Body of pancreas (tissue), 2 donors: ENCODE measurements around a stretch of chr12.

DNA sequence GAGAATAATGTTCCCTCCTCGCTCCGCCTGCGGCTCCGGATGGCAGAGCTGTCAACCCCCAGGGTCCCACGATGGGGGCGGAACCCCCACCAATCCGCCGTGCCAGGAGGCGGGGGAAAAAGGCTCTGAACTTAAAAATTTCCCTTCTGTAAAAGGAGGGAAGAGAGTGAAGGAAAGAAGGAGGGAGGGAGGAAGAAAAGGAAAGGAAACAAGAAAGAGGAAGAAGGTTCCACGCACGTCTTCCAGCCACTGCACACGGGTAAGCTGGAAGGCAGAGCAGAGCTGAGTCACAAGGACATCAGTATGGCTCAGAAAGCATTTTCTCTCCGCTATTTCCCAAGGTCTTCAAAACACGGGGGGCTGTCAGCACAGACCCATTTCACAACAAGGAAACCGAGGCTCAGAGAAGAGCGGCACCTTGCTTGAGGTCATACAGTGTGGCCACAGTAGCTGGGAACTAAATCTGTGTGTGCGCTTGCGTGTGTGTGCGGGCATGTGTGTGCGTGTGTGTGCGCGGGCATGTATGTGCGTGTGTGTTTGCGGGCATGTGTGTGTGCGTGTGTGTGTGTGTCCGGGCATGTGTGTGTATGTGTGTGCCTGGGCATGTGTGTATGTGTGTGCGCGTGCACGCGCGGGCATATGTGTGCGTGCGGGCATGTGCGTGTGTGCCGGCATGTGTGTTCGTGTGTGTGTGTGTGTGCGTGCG lies 108.9 kb upstream of the NCOR2 start:
- PRO-cap: no peak
- RAMPAGE, long total RNA, 2 experiments: no peak in any of the 2 experiments

DNA sequence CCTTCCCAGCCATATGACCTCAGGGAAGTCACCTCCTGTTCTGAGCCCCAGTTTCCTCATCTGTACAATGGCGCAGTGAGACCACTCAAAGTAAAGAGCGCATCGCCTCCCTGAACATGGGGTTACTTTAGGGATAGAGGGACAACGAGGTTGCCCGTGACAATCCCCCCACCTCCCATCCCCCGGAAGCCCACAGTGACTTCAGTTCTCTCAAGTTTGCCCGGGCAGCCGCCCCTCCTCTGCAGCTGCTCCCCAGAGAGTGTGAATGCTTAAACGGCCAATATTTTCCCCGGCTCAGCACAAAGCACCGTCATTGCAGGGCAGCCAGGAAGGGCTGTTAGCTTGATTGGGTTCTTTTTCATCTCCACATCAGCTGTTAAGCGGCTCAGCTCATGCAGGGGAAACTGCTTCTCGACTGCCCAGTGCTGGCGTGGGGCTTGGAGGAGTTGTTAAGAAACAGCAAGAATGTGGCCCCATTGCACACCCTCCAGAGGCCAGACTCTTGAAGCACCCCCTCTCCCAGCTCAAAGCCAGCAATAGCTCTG lies 120.5 kb upstream of the NCOR2 start:
- PRO-cap: no peak
- RAMPAGE, long total RNA, 2 experiments: no peak in any of the 2 experiments

DNA sequence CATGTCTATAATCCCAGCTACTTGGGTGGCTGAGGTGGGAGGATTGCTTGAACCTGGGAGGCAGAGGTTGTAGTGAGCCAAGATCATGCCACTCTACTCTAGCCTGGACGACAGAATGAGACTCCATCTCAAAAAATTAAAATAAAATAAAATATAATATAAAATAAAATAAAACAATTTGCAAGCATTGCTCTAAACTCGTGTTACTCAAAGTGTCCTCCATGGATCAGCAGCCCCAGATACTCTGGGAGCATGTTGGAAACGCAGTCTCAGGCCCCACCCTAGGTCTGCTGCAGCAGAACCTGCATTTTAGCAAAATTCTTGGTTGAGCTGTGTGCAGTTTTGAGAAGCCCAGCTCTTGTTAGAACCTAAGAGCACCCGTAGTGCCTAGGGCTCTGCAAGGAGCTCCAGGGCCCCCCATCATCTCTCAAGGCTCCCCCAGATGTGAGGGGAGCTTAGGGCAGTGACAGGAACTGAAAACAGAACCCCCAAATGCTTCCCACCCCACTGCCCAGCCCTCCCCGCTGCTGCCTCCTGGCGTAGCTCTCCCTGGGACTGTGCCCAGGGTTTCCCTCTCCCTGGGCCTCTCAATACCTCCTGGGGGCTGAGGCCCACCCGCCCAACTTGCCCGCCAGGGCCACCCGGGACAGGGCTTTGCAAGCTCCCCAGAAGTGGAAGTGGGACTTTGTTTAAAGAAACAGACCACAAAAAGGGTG lies 127.9 kb downstream of the SCARB1 start:
- PRO-cap: no peak
- RAMPAGE, long total RNA, 2 experiments: no peak in any of the 2 experiments

DNA sequence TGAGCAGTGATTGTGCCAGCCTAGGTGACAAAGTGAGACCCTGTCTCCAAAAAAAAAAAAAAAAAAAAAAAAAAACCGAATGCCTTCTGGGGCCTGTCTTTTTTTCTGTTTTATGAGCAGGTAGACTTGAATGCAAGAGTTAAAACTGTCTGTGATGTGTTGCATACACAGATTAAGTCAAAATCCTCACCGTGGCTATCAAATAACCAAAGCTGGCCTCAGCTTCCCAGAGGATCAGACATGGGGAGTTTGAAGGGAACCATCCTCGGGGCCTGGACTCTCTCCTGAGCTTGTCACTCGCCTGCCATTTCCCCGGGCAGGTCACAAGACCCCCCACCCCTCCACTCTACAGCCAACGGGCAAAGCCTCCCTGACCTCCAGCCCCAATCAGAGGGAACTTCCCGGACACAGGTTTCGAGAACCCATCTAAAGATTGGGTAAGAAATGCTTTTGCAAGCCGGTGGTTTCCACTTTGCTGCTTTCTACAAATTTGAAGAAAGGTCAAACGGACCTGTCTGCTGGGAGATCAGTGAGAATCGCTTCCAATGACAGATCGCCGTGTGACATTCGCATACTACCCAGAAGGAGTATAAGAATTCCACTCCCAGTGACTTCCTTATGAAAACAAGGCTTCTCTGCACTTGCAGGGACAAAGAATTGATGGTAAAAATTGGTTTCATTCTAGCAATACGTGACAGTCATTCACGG lies 89.7 kb downstream of the SCARB1 start:
- PRO-cap: no peak
- RAMPAGE, long total RNA, 2 experiments: no peak in any of the 2 experiments

- PRO-cap: no peak
- RAMPAGE, long total RNA, 2 experiments: no peak in any of the 2 experiments
Observed at GRCh38 chr12:124827451-124828115, 36.1 kb downstream of the SCARB1 start.

DNA sequence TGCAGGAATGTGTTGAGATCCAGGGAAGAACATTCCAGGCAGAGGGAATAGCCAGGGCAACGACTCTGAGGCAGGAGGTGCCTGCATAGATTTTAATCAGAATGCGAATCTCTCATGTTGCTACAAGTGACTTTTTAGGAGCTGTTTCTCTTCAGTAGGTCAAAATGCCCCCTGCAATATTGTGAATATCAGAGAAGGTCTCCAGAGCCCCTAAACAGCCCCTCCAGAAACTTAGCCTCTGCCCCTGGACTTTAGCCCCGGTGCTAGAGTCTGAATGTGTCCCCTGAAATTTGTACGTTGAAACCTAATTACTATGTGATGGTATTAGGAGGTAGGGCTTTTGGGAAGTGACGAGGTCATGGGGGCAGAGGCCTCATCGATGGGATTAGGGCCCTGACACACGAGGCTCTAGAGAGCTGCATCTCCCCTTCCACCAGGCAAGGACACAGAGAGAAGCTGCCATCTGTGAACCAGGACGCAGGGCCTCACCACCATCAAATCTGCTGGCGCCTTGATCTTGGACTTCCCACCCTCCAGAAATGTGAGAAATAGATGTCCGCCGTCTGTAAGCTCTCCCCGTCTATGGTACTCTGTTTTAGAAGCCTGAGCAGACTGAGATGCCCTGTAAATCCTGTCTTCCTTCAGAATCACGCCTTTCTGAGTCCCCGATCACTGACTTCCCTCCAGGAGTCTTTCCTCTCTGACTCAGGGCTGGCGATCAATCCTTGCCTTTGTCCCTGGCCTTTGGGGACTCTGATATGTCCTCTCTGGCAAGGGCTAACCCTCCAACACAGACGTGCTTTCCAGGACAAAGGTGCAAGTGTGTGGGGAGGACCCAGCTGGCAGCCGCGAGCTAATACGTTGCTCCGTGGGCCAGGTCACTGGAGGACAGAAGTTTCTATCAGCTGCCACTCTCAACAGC lies 8.1 kb upstream of the SCARB1 start:
- PRO-cap: no peak
- RAMPAGE, long total RNA, 2 experiments: no peak in any of the 2 experiments

GRCh38 chr12:124928098-124928999 lies 13.9 kb upstream of the UBC start:
- PRO-cap: bidirectional peak, plus-strand start at chr12:124928655, minus-strand start at chr12:124928413
- RAMPAGE, long total RNA, 2 experiments: no peak in any of the 2 experiments

DNA sequence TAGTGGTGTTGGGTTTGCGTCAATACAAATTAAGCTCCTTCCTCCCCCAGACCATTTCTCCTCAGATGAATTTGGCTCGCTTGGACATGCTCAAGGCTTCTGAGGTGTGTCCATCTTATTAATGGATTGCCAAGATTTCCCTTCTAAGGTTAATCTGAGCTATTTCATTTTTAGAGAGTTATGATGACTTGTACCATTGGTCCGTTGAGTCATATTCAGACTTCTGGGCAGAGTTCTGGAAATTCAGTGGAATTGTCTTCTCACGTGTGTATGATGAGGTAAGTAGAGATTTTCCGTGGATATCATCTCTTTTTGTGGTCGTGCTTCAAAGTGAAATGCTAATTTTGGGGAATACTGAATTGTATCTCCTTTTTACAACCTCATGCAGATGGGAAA lies 8.5 kb downstream of the AACS start:
- PRO-cap: no peak
- RAMPAGE, long total RNA, 2 experiments: start-site peak on the plus strand in 1 of 2 experiments, centred at position 234 of the sequence, 17 reads per replicate

DNA sequence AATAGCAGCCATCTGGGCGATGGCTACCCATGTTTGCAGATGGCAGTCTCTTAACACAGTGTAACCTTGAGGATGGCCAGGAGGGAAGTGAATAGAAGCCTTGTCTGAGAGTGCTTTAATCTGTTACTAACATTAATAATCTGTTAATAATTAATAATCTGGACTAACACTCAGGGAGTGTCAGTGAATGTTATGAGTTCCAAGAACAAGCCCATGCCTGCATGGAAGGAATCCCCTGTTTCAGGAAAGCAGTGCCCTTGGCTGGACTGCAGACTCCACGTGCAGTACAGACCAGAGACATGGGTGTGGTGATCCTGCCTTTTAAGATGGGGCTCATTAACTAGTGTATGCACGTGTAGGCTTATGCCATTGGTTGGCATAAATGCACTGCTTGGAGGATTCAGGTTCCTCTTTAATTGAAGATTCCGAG lies 35.9 kb downstream of the AACS start:
- PRO-cap: no peak
- RAMPAGE, long total RNA, 2 experiments: no peak in any of the 2 experiments

GRCh38 chr12:125110585-125111313 lies 45.5 kb downstream of the AACS start:
- PRO-cap: no peak
- RAMPAGE, long total RNA, 2 experiments: no peak in any of the 2 experiments

DNA sequence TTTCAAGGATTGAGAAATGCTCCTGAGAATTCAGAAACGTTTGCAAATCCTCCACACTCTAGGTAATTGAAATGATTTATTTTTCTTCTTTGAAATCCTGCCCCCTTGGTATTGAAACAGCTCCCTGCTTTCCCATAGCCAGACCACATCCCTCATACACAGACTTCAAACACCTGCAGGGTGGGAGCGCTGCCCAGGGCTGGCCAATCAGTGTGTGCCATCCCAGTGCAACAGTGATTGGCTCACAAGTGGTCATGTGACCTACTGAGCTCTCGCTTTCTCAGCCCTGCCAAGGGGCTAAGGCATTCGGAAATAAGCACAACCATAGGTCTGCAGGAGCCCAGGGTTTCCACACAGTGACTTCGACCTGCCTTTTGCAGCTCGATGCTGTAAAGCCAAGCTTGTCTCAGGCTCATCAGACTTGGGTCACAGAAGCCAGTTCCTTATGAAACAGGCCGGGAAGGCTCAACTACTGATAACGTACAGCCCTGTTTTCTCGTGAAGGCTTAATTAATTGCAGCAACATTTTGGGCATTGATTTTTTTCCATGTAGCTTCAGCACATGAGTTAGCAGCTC lies 970.6 kb downstream of the TMEM132B start:
- PRO-cap: bidirectional peak, plus-strand start at position 305 of the sequence, minus-strand start at position 147 of the sequence
- RAMPAGE, long total RNA, 2 experiments: no peak in any of the 2 experiments

DNA sequence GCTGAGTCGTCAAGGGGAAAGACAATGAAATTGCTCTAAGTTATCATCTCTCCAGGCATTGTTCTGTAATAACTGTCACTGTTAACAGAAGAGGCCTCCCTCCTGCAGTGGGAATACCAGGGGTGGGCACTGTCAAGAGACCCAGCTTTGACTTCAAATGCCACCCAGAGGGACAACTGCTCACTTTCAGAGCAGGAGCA lies 1256.1 kb downstream of the TMEM132B start:
- PRO-cap: no peak
- RAMPAGE, long total RNA, 2 experiments: no peak in any of the 2 experiments

- PRO-cap: no peak
- RAMPAGE, long total RNA, 2 experiments: no peak in any of the 2 experiments
Observed at GRCh38 chr12:126926309-126926770, 1340.6 kb upstream of the TMEM132C start.

DNA sequence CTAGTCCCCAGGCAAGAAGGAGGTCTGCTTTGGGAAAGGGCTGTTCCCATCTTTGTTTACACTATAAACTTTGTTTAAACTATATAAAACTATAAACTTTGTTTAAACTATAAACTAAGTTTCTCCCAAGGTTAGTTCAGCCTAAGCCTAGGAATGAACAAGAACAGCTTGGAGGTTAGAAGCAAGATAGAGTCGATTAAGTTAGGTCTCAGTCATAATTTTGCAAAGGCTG lies 322.8 kb upstream of the TMEM132C start:
- PRO-cap: no peak
- RAMPAGE, long total RNA, 2 experiments: no peak in any of the 2 experiments

DNA sequence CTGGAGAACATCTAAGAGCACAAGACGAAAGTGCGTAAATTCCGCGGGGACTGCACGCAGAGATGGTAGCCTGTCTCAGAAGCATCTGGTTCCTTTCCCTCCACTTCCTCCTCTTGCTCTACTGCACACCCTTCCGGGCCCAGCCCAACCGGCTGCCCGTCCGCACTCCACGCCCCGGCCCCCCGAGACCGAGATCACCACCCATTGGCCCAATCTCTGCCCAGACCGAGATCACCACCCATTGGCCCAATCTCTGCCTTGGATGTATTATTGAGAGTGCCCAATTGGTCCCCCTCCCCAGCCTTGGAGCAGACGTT lies 75.7 kb upstream of the TMEM132C start:
- PRO-cap: no peak
- RAMPAGE, long total RNA, 2 experiments: no peak in any of the 2 experiments

- PRO-cap: no peak
- RAMPAGE, long total RNA, 2 experiments: no peak in any of the 2 experiments
Observed at GRCh38 chr12:128361586-128362198, 94.7 kb downstream of the TMEM132C start.

- PRO-cap: no peak
- RAMPAGE, long total RNA, 2 experiments: no peak in any of the 2 experiments
Observed at GRCh38 chr12:128388510-128389313, 121.7 kb downstream of the TMEM132C start.

- PRO-cap: no peak
- RAMPAGE, long total RNA, 2 experiments: no peak in any of the 2 experiments
Observed at GRCh38 chr12:128795442-128796358, 28.1 kb downstream of the SLC15A4 start.

DNA sequence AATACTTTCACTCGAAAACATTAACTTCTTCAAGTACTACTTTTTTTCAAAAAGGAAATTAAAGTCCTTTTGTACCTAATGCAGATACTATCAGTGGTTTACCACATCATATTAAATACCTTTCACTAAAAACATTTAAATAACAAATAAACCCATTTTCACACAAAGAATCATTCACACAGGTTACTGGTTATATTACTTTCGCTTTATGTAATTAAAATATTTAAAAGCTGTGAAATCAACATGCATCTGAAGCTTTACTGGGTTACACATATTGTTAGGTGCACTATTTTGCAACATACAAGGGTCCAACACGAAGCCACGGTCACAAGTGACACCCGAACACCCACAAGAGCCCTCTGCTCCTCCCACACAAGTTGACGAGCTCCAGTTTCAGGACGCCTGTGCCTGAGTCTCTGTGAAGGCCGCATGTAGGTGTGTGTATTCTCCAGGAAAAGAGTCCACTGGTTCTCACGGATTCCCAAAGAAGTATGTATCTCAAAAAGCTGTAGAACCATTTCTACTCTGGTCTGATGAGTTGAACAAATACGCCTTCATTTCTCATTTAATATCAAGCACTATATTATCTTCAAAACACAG lies 12.0 kb downstream of the SLC15A4 start:
- PRO-cap: no peak
- RAMPAGE, long total RNA, 2 experiments: no peak in any of the 2 experiments

DNA sequence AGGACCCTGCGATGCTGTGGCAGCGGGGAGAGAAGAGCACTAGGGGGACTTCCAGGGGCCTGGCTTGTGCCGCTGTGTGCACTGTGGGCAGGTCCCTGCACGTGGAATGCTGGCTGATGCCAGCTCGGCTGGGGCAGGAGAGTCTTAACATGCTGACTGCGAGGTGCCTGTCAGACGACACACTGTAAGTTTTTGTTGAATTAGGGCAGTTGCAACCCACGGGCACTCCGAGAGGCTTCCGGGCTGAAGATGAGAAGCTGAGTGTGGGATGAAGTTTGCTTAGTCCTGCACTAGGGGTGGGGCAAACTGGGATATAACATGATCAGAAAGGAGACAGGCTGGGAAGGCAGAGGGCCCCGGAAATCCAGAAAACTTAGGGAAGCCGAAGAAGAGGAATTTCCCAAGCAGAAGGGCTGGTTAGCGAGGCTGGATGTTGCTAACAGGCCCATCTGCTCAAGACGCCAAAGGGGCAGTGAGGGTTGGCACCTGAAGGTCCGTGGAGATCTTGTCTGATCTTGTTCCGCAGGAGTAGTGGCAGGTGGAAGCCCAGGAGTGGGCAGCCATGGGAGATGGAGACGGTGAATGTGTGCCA lies 10.8 kb downstream of the GLT1D1 start:
- PRO-cap: no peak
- RAMPAGE, long total RNA, 2 experiments: no peak in any of the 2 experiments